Cardiac ventricle fibroblast (primary cell): ENCODE measurements around the gene SPACA7.

- RAMPAGE, long total RNA, result no peak
Observed at GRCh38 chr13:111210346-111211075, 95.4 kb downstream of the ARHGEF7 start.

GRCh38 chr13:111248887-111249231, 71.6 kb upstream of the TEX29 start:
- RAMPAGE, long total RNA, result no peak

- RAMPAGE, long total RNA, result no peak
Observed at GRCh38 chr13:111278783-111279288, 41.6 kb upstream of the TEX29 start.

GRCh38 chr13:111302501-111302700, 18.0 kb upstream of the TEX29 start:
- RAMPAGE, long total RNA, result no peak

GRCh38 chr13:111344559-111345384, 24.3 kb downstream of the TEX29 start:
- RAMPAGE, long total RNA, result no peak

DNA sequence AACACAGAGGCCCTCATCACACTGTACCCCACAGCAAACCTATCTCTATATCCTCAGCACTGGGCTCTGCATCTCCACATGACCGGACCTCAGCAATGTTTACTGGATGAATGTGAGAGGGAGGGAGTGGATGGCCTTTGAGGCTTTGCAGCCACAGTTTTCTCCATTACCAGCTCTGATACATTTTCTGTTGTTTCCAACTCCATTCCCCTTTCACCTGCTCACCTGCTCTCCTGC, 232.6 kb downstream of the TEX29 start:
- RAMPAGE, long total RNA, result no peak

DNA sequence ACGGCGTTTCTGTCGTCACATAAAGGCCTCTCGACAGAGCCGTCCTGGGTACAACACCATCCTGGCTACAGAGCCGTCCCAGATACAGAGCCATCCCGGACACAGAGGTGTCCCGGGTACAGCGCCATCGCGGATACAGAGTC, 222.8 kb upstream of the SOX1 start:
- RAMPAGE, long total RNA, result no peak

GRCh38 chr13:112161438-112161911, 94.5 kb downstream of the SOX1 start:
- RAMPAGE, long total RNA, result no peak

GRCh38 chr13:112204801-112205388, 137.9 kb downstream of the SOX1 start:
- RAMPAGE, long total RNA, result no peak

- RAMPAGE, long total RNA, result no peak
Observed at GRCh38 chr13:112236458-112237296, 139.5 kb upstream of the SPACA7 start.

- RAMPAGE, long total RNA, result no peak
Observed at GRCh38 chr13:112375937-112376651, at the start of gene SPACA7. SPACA7 (plus strand) TSS chr13:112376355.

GRCh38 chr13:112583469-112584025, 4.4 kb downstream of the TUBGCP3 start:
- RAMPAGE, long total RNA, result no peak

DNA sequence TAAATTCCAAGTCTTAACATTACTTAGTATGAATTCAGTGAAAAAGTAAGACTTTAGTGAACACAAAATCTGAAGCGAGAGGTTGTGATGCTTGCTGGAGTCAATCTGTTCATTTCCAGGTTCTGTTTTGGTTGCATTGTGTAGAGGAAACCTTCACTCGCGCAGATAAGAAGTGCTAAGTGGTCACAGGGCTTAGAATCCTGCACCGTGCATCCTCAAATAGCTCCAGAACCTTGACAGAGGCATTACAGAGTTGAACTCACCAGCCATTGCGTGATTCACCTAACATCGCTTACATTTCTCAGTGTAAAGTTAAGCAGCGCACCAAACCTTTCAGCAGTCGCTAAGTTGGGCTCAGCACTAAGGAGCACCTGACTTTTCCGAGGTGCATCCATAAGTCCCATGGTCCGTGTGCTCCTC, 45.7 kb downstream of the ATP11A start:
- RAMPAGE, long total RNA, result no peak

DNA sequence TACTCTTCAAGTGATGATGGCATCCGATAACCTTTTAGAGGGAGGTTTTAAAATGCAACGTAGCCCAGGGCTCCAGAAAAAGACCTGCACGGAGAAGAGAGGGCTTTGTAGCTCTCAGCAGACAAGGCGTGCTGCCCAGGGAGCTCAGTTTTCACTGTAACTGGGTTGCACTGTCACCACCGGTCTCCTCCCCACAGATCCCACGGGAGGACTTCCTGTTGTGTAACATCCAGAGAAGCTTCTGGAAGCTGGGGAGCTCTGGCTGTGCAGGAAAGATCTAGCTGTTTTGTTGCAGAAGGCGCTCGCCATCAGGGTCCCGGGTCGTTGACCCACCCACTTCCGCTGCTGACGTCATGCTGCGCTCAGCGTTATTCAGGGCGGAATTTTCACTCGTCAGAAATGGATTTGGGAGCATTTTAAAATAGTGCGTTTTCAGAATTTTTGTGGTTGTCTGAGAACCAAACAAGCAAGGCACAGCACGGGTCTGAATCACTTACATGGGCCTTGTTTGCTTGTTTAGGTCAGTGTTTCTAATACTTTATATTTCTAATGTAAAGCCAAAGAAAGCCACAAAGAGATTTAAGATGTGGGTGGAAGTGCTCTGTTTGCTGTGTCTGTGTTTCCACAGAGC, 50.8 kb downstream of the ATP11A start:
- RAMPAGE, long total RNA, result no peak

DNA sequence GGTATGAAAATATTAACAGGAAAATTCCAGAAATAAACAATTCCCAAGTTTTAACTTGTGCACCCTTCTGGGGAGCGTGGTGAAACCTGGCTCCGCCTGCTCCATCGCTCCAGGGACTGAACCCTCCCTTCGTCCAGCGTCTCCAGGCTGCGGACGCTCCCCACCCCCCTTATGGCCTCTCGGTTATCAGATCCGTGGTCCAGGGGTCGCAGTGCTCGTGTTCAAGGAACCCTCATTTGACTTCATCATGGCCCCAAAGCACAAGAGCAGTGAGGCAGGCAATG, 71.1 kb downstream of the ATP11A start:
- RAMPAGE, long total RNA, result no peak

DNA sequence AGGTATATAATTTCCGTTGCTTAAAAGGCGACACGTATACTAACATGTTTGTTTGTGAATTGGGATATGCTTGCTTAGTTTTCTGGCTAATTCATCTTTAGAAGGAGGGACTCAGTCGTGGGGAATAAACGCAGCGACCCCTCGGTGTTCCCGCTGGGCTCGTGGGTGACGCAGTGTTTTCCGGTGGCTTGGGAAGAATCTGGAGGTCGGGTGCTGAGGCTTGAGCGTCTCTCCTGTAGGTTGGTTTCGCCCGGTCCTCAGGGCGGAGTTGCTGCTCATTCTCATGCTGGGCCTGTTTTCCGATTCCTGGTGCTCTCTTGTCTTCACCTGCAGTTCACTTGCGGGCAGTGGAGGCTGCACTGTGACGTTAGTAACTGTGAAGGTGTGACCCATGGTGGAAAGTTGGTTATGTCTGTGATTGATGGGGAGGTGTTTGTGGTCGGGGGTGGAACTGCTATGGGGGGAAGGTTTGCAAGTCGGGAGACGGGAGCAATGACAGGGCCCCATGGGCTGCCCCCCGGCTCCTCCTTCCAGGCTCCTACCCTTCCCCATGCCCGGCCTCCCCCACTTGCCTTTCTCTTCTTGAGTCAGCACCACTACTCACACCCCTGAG, 78.9 kb downstream of the ATP11A start:
- RAMPAGE, long total RNA, result no peak

DNA sequence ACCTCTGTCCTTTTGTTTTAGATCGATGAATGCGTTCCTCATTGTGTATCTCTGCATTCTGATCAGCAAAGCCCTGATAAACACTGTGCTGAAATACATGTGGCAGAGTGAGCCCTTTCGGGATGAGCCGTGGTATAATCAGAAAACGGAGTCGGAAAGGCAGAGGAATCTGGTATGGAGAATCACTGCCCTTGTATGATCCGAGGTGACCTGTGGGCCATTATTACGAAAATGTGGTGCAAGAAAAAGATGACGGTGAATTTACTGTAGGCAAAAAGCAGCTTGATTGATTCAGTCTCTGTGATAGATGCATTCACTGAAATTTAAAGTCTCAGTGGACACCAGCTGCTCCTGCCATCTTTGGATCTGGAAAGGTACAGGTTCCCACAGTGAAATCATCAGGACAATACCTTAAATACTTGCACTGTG, 135.6 kb downstream of the ATP11A start:
- RAMPAGE, long total RNA, result no peak

GRCh38 chr13:112850755-112851497, 118.1 kb upstream of the MCF2L start:
- RAMPAGE, long total RNA, result no peak

GRCh38 chr13:112905861-112906578, 63.0 kb upstream of the MCF2L start:
- RAMPAGE, long total RNA, result no peak

DNA sequence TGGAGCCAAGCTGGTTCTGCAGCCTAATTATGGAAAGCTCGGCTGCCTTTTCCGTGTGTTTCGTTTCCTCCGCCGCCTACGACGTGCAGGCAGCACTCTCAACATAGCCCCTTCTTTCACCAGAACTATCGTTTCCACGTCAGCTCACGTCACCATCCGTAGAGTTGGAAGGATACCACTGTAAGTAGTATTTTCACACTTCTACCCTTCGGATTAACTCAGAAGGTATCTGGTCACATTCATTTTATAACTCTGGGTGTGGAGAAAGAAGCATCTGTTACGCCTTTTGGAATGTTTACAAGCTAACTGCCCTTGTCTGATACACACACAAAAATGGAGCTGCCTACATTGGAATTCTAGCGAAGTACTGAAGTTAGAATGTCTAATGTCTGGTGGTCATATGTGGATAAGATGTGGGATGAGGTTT, 5.9 kb downstream of the MCF2L start:
- RAMPAGE, long total RNA, result no peak